Skeletal muscle tissue (tissue), 7 donors: ENCODE data around the genes SNX14 and HTR1E.

- PRO-cap, 3 experiments: no peak in any of the 3 experiments
- RAMPAGE, long total RNA: no peak
- RRBS, 2 experiments: no CpG with 5 or more reads among the region's 2 CpGs
These were observed 233.6 kb downstream of the IBTK start for GRCh38 chr6:82013970-82014267.

GRCh38 chr6:82223240-82223780 lies 24.2 kb downstream of the IBTK start:
- PRO-cap, 3 experiments: no peak in any of the 3 experiments
- RAMPAGE, long total RNA: no peak
- RRBS, 2 experiments: no CpG with 5 or more reads among the region's 3 CpGs

- PRO-cap, 3 experiments: no peak in any of the 3 experiments
- RAMPAGE, long total RNA: no peak
- RRBS, 2 experiments: no CpG with 5 or more reads among the region's 2 CpGs
These were observed 4.6 kb downstream of the CYB5R4 start for GRCh38 chr6:83864094-83864500.

GRCh38 chr6:84051632-84051878 lies 18.0 kb downstream of the MRAP2 start:
- PRO-cap, 3 experiments: no peak in any of the 3 experiments
- RAMPAGE, long total RNA: no peak
- RRBS, 2 experiments: no CpG with 5 or more reads among the region's 3 CpGs

DNA sequence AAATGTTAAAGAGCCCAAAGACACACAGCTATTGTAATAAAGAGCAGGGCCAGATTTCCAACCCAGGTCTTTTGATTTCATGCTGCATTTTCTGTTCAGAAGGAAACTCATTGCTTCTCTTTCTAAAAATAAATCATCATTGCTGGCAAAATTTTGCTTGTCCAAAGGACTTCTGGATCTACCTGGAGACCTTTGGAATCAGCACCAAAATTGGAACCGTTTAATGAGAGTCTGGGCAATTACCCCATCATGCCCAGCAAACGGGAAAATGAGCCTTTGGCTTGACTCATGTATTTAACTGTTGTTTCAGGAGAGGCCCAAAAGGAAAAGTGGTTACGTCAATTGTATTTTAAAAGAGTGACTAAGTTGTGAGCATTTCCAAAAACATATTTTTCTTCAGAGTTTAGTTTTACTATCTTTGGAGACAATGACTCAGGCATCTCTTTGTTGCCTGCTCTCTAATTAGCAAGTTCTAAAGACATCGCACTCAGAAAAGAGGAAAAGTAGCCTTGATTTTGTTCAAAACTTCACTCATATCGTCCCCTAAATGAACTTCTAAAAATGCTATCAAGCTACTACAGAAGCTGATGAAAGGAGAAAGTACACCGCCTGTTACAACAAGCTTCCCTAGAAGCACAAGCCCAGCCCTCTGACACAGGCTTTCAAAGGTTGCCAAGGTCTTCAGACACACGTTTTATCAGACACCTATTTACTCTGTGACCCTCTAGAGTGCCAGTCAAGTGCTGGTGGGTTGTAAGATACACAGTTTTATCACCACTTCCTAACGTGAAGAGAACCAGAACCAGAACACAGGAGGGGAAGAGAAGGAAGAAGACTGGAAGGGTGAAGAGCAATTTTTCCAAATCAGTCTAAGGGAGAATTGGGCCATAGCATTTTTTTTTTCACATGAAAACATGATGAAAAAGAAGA lies 146.2 kb downstream of the TBX18 start:
- PRO-cap, 3 experiments: no peak in any of the 3 experiments
- RAMPAGE, long total RNA: no peak
- RRBS, 2 experiments: no CpG with 5 or more reads among the region's 8 CpGs

DNA sequence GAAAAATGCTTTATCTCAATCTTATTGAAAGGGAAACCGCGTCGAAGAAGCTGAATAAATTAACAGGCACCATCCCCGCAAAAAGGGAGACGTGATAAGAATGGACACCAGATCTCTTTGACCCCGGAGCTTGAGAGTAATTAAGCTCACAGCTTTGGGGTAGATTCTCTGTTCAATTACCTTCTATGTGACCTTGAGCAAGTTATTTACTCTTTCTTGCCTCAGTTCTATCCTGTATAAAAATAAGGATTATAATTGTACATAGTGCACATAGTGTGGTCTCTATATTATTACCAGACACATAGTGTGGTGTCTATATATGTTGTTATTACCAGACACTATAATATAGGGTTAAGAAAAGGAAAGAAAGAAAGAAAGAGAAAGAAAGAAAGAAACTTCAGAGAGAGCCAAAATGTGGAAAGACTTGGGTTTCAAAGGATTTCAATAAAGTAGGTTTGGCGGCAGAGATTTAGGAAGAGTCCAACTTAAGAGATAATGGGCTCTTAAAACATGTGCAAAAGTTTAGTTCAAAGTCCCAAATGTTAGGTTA lies 1.1 kb downstream of the NT5E start:
- PRO-cap, 3 experiments: no peak in any of the 3 experiments
- RAMPAGE, long total RNA: no peak
- RRBS, 2 experiments: no CpG with 5 or more reads among the region's 7 CpGs

DNA sequence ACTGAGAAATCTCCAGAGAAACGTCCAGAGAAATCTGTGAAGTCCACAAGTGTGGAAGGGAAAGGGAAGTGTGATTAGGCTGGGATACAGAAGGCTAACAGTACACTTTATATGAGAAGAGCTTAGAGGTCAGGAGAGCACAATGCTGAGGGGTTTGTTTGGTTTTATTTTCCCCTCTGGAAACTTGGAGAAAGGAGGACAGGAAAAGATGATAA lies 1.6 kb downstream of the NT5E start:
- PRO-cap, 3 experiments: no peak in any of the 3 experiments
- RAMPAGE, long total RNA: no peak
- RRBS, 2 experiments: no CpG with 5 or more reads among the region's 1 CpG

- PRO-cap, 3 experiments: no peak in any of the 3 experiments
- RAMPAGE, long total RNA: no peak
- RRBS, 2 experiments: no CpG with 5 or more reads among the region's 4 CpGs
These were observed 35.2 kb downstream of the NT5E start for GRCh38 chr6:85485083-85485441.

GRCh38 chr6:85494436-85495441 lies 44.9 kb downstream of the NT5E start:
- PRO-cap, 3 experiments: no peak in any of the 3 experiments
- RAMPAGE, long total RNA: no peak
- RRBS, 2 experiments: no CpG with 5 or more reads among the region's 5 CpGs

- PRO-cap, 3 experiments: peak in 3 of 3 experiments; most common plus-strand start chr6:85594104 (in 3); most common minus-strand start chr6:85593978 (in 2)
- RAMPAGE, long total RNA: start-site peak on the minus strand at chr6:85593817-85593897, 348 and 29 reads in 2 replicates
- RRBS, 2 experiments: 1% methylated on average over 30 of the region's 109 CpGs
These were observed at the start of gene SNX14 for GRCh38 chr6:85593375-85594388. Gene SNX14 (minus strand): TSS chr6:85593858.

DNA sequence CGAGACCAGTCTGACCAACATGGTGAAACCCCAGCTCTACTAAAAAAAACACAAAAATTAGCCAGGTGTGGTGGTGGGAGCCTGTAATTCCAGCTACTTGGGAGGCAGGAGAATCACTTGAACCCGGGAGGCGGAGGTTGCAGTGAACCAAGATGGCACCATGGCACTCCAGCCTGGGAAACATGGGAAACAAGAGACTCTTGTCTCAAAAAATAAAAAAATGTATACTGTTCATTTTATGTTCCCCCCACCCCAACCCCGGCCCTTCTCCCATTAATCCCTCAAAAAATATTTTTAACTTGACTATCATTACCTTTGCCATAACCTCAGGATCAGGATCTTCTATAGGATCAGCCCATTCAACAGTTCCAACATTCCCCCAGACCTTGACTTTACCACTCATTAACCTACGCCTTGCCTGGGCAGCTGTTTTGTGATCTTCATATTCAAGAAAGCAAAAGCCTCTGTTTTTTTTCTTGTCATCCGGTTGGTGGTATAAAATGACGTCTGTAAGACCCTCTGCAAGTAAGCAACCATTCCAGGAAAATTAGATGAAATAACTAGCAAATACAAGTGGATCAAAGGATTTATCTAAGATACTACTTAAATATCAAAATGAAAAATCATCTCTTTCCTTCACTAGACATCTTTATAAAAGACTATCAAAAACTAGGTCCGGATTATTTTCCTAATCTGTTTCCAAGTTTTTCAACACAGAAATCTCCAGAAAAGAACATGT lies 20.3 kb downstream of the SYNCRIP start:
- PRO-cap, 3 experiments: no peak in any of the 3 experiments
- RAMPAGE, long total RNA: no peak
- RRBS, 2 experiments: no CpG with 5 or more reads among the region's 8 CpGs

GRCh38 chr6:85644383-85644581 lies 1.6 kb upstream of the SYNCRIP start:
- PRO-cap, 3 experiments: no peak in any of the 3 experiments
- RAMPAGE, long total RNA: no peak
- RRBS, 2 experiments: no CpG with 5 or more reads among the region's 3 CpGs

DNA sequence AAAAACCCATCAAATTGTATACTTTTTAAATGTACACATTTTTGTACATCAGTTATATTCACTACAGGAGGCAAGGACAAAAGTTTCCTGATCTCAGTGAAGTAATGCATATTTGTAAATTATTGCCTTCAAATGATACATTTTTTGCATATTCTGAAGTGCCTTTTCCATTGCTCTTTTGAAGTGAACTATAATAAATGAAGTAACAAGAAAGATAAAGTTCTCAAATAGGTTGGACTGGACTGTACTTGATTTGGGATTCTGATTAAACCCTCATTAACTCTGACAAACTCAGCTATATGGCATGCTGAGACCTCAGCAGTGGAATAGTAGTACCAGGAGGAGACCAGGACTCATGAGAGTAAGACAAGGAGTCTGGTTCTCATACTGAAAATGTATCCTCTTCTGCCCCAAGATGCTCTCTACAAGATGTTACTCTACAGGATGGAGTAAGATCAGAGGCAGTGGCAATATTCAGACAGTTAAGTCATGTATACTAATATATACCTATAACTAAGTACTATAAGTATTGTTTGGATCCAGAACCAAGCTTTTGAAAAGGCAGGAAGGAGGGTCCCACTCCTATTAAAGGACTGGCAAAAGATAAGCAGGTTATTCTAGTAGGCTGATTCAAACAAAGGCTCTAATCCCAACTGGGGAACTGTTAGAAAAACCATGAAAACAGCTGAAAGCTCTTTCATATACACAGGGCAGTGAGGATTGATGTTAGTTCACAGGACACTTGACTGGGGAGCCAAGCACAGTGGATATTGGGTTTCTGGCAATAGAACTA lies 31.9 kb upstream of the SYNCRIP start:
- PRO-cap, 3 experiments: peak in 1 of 3 experiments; most common minus-strand start position 722 of the sequence (in 1)
- RAMPAGE, long total RNA: no peak

GRCh38 chr6:85675816-85676195 lies 33.1 kb upstream of the SYNCRIP start:
- PRO-cap, 3 experiments: no peak in any of the 3 experiments
- RAMPAGE, long total RNA: no peak
- RRBS, 2 experiments: no CpG with 5 or more reads among the region's 2 CpGs

- PRO-cap, 3 experiments: peak in 3 of 3 experiments; most common minus-strand start chr6:85678733 (in 3)
- RAMPAGE, long total RNA: no peak
- RRBS, 2 experiments: under 1 to 2% methylated on average over 13 of the region's 55 CpGs
These were observed 35.4 kb upstream of the SYNCRIP start for GRCh38 chr6:85677710-85678812.

DNA sequence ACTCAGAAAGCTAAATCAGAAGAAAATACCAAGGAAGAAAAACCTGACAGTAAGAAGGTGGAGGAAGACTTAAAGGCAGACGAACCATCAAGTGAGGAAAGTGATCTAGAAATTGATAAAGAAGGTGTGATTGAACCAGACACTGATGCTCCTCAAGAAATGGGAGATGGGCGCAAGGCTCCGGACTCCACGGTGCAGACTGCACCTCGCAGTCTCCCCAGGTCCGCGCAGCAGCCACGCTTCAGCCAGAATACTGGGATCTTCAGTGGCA lies 40.1 kb upstream of the HTR1E start:
- PRO-cap, 3 experiments: no peak in any of the 3 experiments
- RAMPAGE, long total RNA: no peak
- RRBS, 2 experiments: no CpG with 5 or more reads among the region's 8 CpGs

DNA sequence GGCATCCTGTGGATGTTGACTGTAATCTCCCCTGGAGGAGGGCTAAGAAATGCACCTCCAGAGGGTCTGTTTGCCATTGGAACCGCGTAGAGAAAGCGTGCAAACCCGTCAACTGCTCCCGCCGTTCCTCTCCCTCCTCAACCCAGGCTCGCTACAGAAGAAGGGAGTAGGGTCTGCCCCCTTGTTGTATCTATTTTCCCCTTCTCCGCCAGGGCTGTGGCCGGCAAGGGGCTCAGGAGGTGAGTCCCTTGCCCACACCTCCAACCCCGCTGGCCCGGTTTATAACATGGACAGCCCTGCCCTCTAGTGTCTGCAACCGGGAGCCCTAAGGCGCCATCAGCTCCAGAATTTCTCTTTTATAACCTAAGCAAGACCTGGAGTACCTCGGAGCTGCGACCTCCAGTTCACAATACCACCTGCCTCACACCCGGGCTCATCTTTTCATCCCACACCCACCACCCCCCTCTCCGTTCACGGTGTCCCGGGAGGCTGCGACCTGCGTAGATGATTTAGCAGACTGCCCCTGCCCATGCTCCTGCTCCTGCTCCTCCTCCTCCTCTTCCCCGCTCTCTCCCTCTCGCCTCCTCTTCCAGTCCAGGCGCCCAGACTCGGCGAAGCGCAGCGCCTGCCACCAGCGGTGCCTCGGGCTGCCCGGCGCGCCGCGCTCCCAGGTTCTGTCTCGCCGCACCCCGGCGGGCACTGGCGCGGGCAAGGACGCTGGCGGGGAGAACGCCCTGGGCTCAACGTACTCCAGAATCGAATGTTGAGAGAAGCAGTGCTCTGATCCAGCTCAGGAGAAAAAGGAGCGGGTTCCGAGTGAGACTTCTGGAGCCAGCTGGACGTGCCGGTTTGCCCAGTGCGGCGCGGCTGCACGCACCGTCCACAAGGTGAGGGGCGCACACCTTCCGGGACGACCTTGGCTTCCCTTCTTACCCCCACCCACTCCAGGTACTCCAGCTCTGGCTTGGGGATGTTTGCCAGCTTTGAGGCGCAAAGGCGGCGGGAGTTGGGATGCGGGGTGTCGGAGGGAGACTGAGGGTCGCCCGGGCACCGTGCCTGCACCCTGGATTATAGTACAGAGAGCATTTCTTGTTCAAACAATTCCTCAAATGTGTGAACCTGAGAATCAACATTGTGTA lies at the start of gene HTR1E:
TSS of gene HTR1E (plus strand) at position 592 of the 1,139 bp plus-strand sequence.
- PRO-cap, 3 experiments: no peak in any of the 3 experiments
- RAMPAGE, long total RNA: no peak
- RRBS, 2 experiments: 5 to 6% methylated on average over 25 to 30 of the region's 66 CpGs

- PRO-cap, 3 experiments: no peak in any of the 3 experiments
- RAMPAGE, long total RNA: no peak
- RRBS, 2 experiments: no CpG with 5 or more reads among the region's 3 CpGs
These were observed 18.7 kb downstream of the ZNF292 start for GRCh38 chr6:87174086-87174350.

DNA sequence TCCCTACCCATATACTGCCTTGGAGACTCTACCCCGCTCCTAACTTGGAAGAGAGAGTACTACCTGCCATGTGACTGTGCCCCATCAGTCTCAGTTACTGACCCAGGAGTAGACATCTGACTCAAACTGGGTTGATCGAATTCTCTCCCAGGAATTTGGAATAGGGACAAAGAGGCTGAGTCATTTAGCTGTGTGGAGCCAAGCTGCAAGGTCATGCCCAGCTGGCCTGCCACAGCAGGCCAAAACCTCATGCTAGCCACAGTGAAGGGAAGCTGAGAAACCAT lies 21.1 kb upstream of the AKIRIN2 start:
- PRO-cap, 3 experiments: no peak in any of the 3 experiments
- RAMPAGE, long total RNA: no peak
- RRBS, 2 experiments: no CpG with 5 or more reads among the region's 2 CpGs

DNA sequence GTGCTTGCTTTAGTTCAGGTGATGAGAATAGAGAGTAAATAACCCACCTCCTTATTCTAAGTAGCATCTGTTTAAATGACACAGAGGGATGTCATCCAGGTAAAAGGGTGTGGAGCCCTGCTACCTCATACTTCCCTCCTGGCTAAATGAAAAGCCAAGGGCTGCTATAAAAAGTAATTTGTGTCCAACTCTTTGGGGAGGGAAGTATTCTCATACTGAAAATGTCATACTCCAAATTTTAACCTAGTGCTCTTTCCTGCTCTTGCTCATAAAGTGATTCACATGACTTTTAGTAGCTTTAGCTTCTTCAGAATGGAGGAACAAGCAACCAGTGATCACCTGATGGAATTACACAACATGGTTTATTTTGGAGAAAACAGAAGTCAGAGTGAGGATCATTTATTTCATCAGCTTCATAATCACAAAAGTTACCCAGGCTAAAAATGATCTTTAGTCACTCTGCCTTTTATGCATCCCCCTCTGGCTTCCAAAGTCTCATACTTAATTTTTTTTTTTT lies 30.3 kb upstream of the AKIRIN2 start:
- PRO-cap, 3 experiments: peak in 2 of 3 experiments; most common minus-strand start position 270 of the sequence (in 2)
- RAMPAGE, long total RNA: no peak